Stomach (tissue), 7 donors: ENCODE data around the gene LGR5.

DNA sequence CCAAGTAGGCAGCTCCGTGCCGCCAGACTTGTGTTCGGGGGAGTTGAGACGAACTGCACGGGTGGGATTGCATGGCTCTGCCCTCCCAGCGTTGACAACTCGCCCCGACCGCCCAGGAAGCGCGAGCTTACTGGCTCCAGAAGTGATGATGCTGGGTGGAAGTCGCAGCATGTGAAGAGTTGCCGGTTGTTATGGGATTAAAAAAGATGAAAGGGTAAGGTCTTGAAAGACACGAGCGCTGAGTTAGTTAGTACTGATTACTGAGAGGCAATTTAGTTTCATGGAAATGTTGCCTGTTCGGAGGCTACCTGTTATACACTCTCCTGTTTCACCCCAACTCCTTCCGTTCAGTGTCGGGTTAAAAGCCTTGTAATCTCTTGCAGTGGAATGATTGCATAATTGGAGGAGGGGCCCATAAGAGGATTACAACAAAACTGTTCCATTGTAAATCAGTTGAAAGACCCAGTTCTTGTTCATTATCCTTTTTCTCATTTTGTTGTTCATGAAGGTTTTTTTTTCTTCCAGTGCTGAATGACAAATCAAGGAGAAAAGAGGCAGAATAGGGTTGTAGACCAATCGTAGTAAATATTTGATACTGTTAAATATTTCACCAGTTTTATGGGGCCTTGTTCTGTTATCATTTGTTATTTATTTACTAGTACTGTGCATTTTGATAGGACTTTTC lies 1.1 kb downstream of the RAB3IP start:
- PRO-cap, result unidirectional peak, minus-strand start at position 342 of the sequence
- RAMPAGE, long total RNA, 5 experiments, result start-site peak on the plus strand in 1 of 5 experiments, centred at position 32 of the sequence, 32 reads per replicate
- RRBS, result no CpG with 5 or more reads among the region's 19 CpGs

- PRO-cap, result no peak
- RAMPAGE, long total RNA, 5 experiments, result no peak in any of the 5 experiments
- RRBS, result no CpG with 5 or more reads among the region's 1 CpG
Measured at GRCh38 chr12:70177967-70178444, 65.2 kb upstream of the CNOT2 start.

- PRO-cap, result no peak
- RAMPAGE, long total RNA, 5 experiments, result start-site peak on the plus strand in 1 of 5 experiments, at chr12:70250513-70250604 at its widest, 13 reads per replicate
- RRBS, result no CpG with 5 or more reads among the region's 1 CpG
Measured at GRCh38 chr12:70250262-70251037, 7.2 kb downstream of the CNOT2 start.

GRCh38 chr12:70549286-70549605 lies 88.0 kb downstream of the PTPRB start:
- PRO-cap, result no peak
- RAMPAGE, long total RNA, 5 experiments, result no peak in any of the 5 experiments
- RRBS, result no CpG with 5 or more reads among the region's 3 CpGs

GRCh38 chr12:70598768-70599223 lies 38.4 kb downstream of the PTPRB start:
- PRO-cap, result no peak
- RAMPAGE, long total RNA, 5 experiments, result no peak in any of the 5 experiments
- RRBS, result no CpG with 5 or more reads among the region's 3 CpGs

DNA sequence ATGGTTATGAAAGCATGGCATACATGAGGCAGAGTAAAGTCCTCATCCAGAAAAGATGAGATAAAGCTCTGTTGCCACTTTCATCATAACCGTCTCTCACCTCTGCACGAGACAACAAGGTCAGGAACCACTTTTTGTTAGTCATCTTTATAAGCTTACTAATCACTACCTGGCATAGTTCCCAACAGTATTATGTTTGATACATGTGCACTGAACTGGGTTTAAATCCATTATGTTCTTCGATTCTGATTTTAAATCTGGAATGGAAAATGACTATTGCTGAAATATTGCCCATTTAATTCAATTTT lies 31.2 kb downstream of the PTPRB start:
- PRO-cap, result no peak
- RAMPAGE, long total RNA, 5 experiments, result no peak in any of the 5 experiments
- RRBS, result no CpG with 5 or more reads among the region's 3 CpGs

DNA sequence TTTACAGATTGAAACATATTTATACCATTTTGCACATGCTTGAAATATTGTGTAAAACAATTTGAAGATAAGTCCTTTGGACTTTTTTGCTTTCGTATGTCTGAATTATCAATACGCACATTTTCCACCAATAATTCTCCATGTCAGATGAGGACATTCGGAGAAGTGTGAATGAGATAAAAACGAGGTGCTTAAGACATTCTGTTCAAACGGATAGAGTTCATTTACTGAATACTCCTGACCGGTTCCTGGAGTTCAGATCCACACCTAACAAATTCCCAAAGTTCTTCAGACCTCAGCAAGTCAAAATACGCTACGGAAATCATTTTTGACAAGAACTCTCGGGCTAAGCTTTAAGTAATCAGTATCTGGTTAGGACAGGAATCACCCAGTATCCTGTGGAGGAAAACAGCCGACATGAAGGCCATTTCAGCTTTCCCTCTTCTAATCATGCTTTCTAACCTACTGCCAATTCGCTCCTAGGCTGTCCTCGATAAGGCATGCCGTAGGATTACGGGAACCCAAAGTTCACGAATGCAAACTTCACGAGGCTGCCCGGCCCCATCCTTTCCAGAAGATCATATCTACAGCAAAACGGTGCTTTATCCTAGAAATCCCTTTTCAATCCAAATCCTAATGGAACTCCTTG lies 81.7 kb upstream of the PTPRB start:
- PRO-cap, result bidirectional peak, plus-strand start at position 364 of the sequence, minus-strand start at position 302 of the sequence
- RAMPAGE, long total RNA, 5 experiments, result no peak in any of the 5 experiments
- RRBS, result no CpG with 5 or more reads among the region's 18 CpGs

GRCh38 chr12:71156983-71157426 lies 794 bp downstream of the TSPAN8 start:
- PRO-cap, result no peak
- RAMPAGE, long total RNA, 5 experiments, result no peak in any of the 5 experiments
- RRBS, result no CpG with 5 or more reads among the region's 5 CpGs

GRCh38 chr12:71161888-71162330 lies 4.1 kb upstream of the TSPAN8 start:
- PRO-cap, result no peak
- RAMPAGE, long total RNA, 5 experiments, result no peak in any of the 5 experiments
- RRBS, result no CpG with 5 or more reads among the region's 1 CpG

DNA sequence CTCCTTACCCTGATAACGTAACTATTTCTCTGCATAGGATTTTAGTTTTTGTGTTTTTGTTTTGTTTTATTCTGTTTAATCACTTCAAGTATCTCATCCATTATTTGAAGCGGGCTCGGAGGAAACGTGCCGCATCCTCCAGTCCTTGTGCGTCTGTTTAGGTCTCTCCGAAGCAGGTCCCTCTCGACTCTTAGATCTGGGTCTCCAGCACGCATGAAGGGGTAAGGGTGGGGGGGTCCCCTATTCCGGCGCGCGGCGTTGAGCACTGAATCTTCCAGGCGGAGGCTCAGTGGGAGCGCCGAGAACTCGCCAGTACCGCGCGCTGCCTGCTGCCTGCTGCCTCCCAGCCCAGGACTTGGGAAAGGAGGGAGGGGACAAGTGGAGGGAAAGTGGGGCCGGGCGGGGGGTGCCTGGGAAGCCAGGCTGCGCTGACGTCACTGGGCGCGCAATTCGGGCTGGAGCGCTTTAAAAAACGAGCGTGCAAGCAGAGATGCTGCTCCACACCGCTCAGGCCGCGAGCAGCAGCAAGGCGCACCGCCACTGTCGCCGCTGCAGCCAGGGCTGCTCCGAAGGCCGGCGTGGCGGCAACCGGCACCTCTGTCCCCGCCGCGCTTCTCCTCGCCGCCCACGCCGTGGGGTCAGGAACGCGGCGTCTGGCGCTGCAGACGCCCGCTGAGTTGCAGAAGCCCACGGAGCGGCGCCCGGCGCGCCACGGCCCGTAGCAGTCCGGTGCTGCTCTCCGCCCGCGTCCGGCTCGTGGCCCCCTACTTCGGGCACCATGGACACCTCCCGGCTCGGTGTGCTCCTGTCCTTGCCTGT lies at the start of gene LGR5:
LGR5 (plus strand) TSS at position 496 of the 819 bp plus-strand sequence.
- PRO-cap, result bidirectional peak, plus-strand start at position 496 of the sequence, minus-strand start at position 357 of the sequence
- RAMPAGE, long total RNA, 5 experiments, result no peak in any of the 5 experiments
- RRBS, result 2% methylated on average over 14 of the region's 73 CpGs

GRCh38 chr12:71530495-71530962 lies 90.9 kb downstream of the LGR5 start:
- PRO-cap, result no peak
- RAMPAGE, long total RNA, 5 experiments, result no peak in any of the 5 experiments
- RRBS, result no CpG with 5 or more reads among the region's 1 CpG

GRCh38 chr12:71644748-71645252 lies 18.8 kb downstream of the ZFC3H1 start:
- PRO-cap, result no peak
- RAMPAGE, long total RNA, 5 experiments, result start-site peak on the minus strand in 2 of 5 experiments, at chr12:71644953-71645049 at its widest, 19 to 26 reads per replicate
- RRBS, result no CpG with 5 or more reads among the region's 4 CpGs

GRCh38 chr12:71664765-71665118 lies 641 bp downstream of the THAP2 start:
- PRO-cap, result unidirectional peak, minus-strand start at chr12:71664927
- RAMPAGE, long total RNA, 5 experiments, result no peak in any of the 5 experiments
- RRBS, result no CpG with 5 or more reads among the region's 8 CpGs

DNA sequence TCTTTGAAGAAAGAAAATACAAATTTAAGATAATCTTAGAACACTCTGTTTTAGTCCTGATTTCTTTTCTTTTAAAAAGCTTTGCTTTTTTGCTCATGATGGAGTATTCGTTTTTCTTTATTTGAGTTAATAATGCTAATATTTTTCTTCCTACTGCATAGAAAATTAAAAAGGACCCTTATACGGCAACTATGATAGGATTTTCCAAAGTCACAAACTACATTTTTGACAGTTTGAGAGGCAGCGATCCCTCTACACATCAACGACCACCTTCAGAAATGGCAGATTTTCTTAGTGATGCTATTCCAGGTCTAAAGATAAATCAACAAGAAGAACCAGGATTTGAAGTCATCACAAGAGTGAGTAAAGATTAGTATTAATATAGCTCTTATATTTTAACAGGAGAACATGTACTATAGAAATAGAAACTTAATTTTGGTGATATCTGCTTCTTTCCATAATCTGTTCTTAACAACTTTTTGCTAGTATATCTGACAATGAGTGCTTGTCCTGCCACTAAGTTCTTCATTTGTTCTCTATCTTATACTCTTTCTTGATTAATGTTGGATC lies 44.0 kb upstream of the TPH2 start:
- PRO-cap, result no peak
- RAMPAGE, long total RNA, 5 experiments, result start-site peak on the plus strand in 3 of 5 experiments, centred at positions 262 to 335 of the sequence, 13 to 22 reads per replicate
- RRBS, result no CpG with 5 or more reads among the region's 4 CpGs

- PRO-cap, result no peak
- RAMPAGE, long total RNA, 5 experiments, result no peak in any of the 5 experiments
Measured at GRCh38 chr12:71981255-71981563, 42.6 kb downstream of the TPH2 start.

DNA sequence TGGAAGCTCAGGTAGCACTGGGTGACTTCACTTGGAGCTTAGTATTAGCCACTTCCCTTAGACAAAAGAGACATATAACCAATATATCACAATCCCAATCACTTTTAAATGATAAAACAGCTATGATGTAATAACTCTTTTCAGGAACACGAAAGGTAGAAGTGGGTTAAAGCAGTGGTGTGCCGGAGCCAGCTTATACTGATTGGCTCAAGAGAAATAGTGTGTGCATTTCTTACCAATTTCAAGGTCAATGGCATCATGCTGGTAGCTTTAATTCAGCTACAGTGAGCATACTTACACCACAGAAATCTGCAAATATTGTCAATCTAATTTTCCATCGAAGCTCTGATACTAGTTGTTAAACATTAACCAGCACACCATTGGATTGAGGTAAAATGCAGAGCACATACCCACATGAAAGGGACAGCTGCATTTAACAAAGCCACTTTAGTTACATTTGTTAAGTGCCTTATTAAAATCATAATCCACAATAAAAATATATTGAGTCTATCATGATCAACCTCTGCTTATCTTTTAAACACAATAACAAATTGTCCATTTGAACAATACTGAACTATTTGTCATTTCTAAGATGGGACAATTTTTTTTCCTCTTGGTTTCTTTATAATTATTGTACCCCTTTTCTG lies 225.7 kb downstream of the KCNC2 start:
- PRO-cap, result no peak
- RAMPAGE, long total RNA, 5 experiments, result no peak in any of the 5 experiments
- RRBS, result no CpG with 5 or more reads among the region's 3 CpGs

GRCh38 chr12:75705942-75706416 lies 194.6 kb upstream of the KRR1 start:
- PRO-cap, result unidirectional peak, plus-strand start at chr12:75706136
- RAMPAGE, long total RNA, 5 experiments, result no peak in any of the 5 experiments
- RRBS, result no CpG with 5 or more reads among the region's 5 CpGs

GRCh38 chr12:75706717-75707239 lies 195.4 kb upstream of the KRR1 start:
- PRO-cap, result no peak
- RAMPAGE, long total RNA, 5 experiments, result no peak in any of the 5 experiments
- RRBS, result no CpG with 5 or more reads among the region's 4 CpGs

- PRO-cap, result bidirectional peak, plus-strand start at chr12:76030145, minus-strand start at chr12:76030087
- RAMPAGE, long total RNA, 5 experiments, result no peak in any of the 5 experiments
- RRBS, result no CpG with 5 or more reads among the region's 29 CpGs
Measured at GRCh38 chr12:76029766-76030440, 54.6 kb downstream of the NAP1L1 start.

GRCh38 chr12:76048685-76049516 lies 35.6 kb downstream of the NAP1L1 start:
- PRO-cap, result no peak
- RAMPAGE, long total RNA, 5 experiments, result no peak in any of the 5 experiments
- RRBS, result no CpG with 5 or more reads among the region's 8 CpGs